Measurements from ENCODE around the genes UBB and ZNF624.

GRCh38 chr17:16213473-16213763, 1.9 kb downstream of the NCOR1 start:
- PRO-cap = no peak

DNA sequence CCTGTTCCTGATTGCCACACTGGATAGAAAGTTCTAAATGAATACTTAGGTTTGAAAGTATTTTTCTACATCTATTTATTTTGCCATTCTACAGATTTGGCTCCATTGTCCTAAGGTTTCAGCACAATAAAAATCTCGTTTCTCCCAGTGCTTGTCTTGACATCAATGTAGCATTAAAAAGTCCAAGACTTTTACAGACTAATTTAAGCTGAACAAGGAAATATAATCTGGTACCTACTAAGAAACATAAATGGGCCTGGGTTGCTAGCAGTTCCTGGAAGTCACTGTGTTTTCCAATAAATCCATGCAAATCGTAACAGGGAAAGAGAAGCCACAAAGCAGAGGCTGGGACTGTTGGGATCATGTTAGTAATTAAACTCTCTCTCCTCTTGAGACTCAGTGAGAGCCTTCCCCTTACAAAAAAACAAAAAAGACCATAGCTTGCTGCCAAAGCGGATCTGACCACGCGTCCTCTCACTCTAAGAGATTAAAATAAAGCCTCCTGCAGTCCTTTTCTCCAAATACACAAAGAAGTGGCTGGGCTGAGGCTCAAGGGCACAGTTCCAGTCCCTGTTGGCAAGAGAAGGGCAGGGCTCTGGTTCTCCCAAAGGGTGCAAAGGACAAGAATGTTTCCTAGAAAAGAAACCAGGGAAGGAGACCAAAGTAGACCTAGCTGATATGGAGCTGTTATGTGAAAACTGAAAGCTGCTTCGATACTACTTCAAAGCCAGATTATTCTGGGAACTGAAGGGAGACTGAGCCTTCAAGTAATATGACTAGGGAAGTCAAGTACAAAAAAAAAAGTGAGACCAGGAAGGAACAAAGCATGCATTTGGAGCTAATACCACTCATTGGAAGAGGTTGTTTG, 38.5 kb downstream of the PIGL start:
- PRO-cap = no peak

- PRO-cap = no peak
Measured at GRCh38 chr17:16297514-16298065, 55.7 kb downstream of the CENPV start.

- PRO-cap = no peak
Measured at GRCh38 chr17:16330782-16331337, 22.4 kb downstream of the CENPV start.

GRCh38 chr17:16380887-16381238, at the start of gene UBB:
Gene UBB, plus strand, starts transcription at chr17:16381091.
- PRO-cap = bidirectional peak, plus-strand start at chr17:16381091, minus-strand start at chr17:16380689

DNA sequence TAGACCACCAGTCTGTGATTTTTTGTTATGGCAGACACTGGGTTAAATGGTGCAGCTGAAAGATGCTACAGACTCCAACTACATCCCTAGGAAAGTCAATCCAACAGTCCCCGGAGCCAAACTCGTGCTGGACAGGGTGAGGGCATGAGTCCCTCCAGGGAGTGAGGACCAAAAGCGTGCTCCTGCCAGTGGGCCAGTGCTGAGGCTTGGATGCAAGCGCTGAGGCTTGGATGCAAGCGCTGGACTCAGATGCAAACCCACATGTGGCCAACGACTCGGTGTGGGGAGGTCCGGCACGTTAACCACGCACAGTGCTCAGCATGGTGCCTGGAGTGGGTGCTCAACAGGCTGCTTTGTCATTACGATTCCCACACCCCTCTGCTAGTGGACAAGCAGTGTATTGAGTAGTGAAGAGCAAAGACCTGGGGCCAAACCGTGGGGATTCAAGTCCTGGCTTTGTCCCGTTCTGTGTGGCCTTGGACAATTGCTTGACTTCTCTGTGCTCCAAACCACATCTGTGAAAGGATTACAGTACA, 33.6 kb downstream of the TRPV2 start:
- PRO-cap = no peak

GRCh38 chr17:16484424-16484650, 7.7 kb downstream of the LRRC75A start:
- PRO-cap = no peak

GRCh38 chr17:16652871-16654366, at the start of gene ZNF624:
Gene ZNF624, minus strand, starts transcription at chr17:16653850.
- PRO-cap = unidirectional peak, minus-strand start at chr17:16653592; unidirectional peak, minus-strand start at chr17:16653640; unidirectional peak, minus-strand start at chr17:16653787

GRCh38 chr17:16865801-16866157, 106.1 kb downstream of the TNFRSF13B start:
- PRO-cap = no peak

GRCh38 chr17:16893554-16893829, 78.4 kb downstream of the TNFRSF13B start:
- PRO-cap = no peak

- PRO-cap = no peak
Measured at GRCh38 chr17:16973505-16974110, 1.7 kb upstream of the TNFRSF13B start.

DNA sequence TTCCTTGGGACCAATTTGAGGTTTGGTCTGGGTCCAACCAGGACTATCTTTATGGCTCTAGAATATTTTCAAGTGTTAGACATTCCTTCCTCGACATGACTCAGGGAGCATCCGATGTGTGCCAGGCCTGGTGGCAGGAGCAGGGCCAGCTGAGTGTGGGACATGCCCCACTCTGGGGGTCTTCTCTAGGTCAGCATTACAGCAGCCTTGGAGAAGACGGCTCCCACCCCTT, 31.2 kb upstream of the MPRIP start:
- PRO-cap = no peak

- PRO-cap = no peak
Measured at GRCh38 chr17:17084443-17084681, 42.1 kb downstream of the MPRIP start.

DNA sequence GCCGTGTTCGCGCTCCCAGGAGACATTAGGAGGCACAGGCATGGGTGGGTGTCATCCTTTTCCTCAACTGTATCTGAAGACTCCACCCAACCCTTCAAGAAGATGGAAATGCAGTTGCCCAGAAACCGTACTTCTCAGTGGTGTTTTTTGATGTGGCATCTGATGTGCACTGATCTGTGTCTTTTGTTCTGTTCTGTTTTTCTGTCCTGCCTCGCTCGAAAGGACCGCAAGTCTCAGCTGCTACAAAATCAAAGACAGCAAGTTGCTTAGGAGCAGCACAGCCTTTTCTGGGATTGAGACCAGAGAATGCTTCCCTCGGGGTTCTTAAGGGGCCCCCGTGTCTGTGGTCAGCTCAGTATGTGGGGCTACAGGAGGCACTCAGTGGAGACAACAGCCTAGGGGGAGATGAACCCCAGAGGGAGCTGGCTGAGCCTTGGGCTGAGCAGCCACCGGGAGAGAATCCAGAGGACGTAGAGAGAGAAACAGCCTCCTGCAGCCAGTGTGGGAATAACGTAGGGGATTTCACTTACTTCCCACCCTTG, 24.0 kb downstream of the PLD6 start:
- PRO-cap = no peak

GRCh38 chr17:17235900-17236962, 737 bp downstream of the FLCN start:
- PRO-cap = unidirectional peak, plus-strand start at chr17:17236098

DNA sequence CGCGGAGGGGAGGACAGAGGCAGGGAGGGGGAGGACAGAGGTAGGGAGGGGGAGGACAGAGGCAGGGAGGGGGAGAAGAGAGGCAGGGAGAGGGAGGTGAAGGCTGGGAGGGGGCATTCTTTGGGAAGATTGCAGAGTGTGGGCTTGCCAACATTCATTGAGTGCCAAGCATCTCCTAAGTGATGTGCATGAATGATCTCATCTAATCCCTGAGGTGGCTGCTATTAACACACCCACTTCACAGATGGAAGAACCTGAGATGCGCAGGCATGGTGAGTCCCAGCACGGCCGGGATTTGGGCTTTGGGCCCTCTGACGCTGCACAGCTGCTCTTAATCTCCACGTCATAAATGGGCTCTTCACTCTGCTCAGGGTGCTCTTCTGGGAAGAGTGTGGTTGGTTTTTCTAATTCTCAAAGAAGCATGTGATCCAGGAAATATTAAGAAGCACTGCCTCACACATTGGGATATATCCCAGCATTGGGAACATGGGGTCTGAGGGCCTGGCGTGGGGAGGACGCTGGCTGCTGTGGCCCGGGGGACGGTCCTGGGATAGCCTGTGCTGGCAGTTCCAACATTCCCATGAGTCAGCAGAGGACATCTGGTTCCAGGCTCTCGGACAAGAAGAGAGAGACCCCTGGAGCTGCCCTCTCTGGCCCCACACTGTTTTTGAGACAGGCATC, 58.5 kb downstream of the NT5M start:
- PRO-cap = bidirectional peak, plus-strand start at position 487 of the sequence, minus-strand start at position 351 of the sequence

- PRO-cap = no peak
Measured at GRCh38 chr17:17467634-17468238, 9.1 kb upstream of the MED9 start.

DNA sequence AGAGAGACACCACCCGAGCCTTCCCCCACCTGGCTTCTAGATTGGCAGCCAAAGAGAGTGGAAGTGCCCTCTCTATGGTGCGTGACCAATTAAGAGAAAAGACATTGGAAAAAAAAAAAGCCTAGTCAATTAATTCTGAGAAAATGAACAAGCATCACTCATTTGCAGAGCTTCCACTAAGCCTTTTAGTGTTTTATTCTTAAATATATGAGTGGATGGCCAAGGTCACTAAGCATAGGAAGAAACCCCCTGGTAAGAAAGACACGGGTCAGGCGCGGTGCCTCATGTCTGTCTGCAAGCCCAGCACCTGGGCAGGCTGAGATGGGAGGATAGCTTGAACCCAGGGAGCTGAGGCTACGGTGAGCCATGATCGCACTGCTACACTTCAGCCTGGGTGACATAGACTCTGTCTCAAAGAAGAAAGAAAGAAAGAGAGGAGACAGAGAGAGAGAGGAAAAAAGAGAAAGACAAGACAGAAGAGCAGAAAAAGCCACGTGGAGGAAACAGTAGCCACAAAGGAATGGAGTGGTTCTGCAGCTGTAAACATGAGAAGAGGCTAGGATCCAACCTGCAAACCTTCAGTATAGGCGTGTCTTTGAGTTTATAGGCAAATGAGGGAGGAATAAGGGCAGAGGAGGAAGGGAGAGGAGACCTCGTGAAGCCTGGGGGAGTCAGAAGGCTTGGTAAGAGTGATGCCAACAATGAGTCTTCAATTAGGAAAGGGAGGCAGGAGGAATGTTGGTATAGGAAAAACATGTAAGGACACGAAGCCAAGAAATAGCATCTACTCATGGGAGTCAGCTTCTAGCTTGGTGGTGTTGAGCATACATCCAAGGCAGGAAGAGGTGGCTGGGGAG, 3.7 kb downstream of the MED9 start:
- PRO-cap = no peak

GRCh38 chr17:17492402-17493049, 3.7 kb downstream of the RASD1 start:
- PRO-cap = no peak

DNA sequence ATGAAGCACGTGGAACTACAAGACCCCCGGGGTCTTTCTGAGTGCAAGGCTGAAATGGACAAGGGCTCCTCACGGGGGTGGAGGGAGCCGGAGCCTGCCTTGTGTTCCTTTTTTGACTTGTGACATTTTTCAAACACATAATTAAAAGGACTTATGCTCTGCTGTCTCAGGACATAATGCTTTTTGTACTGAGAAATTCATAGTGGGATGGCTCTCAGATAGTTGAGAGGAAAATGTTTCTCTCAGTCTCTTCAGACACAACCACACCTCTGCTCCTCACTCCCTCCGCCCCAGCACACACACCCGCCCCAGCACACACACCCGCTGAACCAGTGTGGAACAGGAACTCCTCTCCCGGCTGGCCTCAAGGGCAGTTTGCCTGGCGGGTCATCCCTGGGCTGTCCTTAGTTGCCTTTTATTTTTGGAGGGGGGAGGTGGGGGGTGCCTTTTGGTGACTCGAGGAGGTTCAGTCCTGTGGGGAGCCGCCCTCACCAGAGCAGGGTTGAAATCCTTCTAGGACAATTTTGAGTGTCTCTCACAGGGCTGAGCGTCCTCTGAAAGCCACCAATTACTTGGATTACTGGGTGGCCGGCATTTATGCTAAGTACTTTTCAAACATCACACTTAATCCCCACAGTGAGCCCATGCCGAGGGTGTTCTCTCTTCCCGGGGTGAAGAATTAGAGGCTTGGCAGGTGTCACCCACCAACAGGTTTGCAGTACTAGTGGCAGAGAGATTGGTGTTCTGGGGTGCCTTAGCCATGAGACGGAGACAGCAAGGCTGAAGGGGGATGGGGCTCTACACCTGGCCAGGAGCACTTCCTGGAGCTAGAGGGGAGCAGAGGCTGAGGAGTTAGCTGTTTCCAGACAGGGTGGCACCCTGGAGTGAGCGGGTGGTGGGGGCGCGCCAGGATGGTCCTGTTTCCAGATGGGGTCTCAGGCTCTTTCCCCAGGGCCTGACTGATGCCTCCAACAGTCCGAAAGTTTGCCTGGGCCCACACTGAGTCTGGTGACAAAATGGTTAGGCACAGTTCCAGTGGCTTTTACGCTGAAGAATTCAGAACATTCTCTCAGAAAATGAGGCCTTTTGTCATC, 2.8 kb downstream of the RASD1 start:
- PRO-cap = no peak

Measured in cardiac septum (tissue), 1 donor.